Gastrocnemius medialis (tissue), 3 donors: ENCODE results near the genes DDT, CABIN1 and SPECC1L.

DNA sequence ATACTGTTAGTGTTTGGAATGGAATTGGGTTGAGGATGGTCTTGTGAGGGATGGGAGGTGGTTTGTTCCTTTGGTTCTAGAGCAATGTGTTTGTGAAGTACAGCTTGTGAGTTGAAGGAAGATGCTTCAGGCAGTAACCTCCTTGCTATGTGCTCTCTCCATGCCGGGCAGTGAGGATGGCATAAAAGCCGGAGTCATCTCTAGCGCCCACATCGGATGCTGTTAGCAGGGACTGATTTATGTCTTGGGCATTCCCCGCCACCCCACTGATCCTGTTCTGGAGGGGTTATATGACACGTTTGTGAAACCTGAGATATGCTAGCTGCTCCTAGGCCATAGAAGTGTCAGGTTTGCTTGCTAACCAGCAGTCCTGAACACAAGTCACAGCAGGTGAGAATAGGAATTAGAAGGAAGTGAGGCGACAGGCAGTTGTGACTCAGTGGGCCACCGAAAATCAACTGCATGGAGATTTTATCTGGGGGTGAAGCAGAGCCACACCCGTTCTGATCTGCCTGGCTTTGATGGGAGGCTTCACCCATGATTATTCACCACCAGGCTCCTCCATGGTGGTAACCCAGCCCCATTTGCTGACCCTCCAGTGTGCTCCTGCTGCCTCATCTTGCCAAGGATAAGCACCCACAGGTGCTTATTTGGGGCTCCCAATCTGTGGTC is 2.2 kb downstream of the BCR start:
- PRO-cap: no peak
- RAMPAGE, long total RNA, 3 experiments: no peak in any of the 3 experiments

DNA sequence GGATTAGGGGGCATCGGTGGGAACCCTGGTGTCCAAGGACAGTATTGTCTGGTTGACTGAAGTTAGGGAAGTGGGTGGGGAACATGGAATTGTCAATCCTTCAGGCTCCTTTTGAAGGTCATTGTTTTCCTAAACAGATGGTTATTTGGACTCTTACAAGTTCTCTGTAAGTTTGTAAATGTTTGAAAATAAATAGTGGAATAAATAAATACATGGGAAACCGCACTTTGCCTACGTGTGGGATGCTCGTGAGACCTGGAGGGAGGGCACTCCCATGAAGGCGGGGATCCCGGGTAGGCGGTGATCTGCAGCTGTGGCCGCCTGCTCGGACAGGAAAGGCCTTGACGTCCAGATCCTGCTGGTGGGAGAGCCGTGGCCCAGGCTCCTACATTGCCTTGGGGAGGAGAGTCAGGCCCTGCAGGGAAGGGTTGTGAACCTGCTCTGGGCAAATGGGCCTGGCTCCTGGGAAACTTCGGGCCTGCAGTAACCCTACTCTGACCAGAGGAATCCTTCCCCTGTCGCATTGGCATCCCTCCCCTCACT is 37.3 kb downstream of the BCR start:
- PRO-cap: unidirectional peak, plus-strand start at position 351 of the sequence
- RAMPAGE, long total RNA, 3 experiments: no peak in any of the 3 experiments

GRCh38 chr22:23256921-23257680 is 76.8 kb downstream of the BCR start:
- PRO-cap: no peak
- RAMPAGE, long total RNA, 3 experiments: no peak in any of the 3 experiments

GRCh38 chr22:23265103-23265534 is 84.8 kb downstream of the BCR start:
- PRO-cap: no peak
- RAMPAGE, long total RNA, 3 experiments: no peak in any of the 3 experiments

- PRO-cap: no peak
- RAMPAGE, long total RNA, 3 experiments: no peak in any of the 3 experiments
Measured at GRCh38 chr22:23292226-23292981, 112.1 kb downstream of the BCR start.

DNA sequence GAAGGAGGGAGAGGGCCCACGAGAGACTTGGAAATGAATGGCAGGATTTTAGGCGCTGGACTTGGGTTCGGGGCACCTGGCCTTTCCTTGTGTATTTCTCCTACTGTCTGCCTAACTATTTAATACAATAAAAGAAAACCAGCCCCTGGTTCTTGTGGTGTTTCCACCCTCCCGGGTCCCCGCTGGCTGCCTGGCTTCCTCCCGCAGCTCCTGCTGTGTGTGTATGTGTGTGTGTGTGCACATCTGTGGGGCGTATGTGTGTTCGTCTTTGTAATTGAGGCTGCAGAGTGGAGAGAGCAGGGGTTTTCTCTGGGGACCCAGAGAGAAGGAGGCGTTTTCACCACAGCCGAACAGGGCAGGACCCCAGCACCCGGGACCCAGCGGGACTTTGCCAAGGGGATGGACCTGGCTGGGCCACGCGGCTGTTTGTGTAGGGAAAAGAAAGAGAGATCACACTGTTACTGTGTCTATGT is 42.7 kb downstream of the IGLL1 start:
- PRO-cap: no peak
- RAMPAGE, long total RNA, 3 experiments: no peak in any of the 3 experiments

GRCh38 chr22:23565594-23565937 is 14.5 kb downstream of the IGLL1 start:
- PRO-cap: no peak
- RAMPAGE, long total RNA, 3 experiments: no peak in any of the 3 experiments

DNA sequence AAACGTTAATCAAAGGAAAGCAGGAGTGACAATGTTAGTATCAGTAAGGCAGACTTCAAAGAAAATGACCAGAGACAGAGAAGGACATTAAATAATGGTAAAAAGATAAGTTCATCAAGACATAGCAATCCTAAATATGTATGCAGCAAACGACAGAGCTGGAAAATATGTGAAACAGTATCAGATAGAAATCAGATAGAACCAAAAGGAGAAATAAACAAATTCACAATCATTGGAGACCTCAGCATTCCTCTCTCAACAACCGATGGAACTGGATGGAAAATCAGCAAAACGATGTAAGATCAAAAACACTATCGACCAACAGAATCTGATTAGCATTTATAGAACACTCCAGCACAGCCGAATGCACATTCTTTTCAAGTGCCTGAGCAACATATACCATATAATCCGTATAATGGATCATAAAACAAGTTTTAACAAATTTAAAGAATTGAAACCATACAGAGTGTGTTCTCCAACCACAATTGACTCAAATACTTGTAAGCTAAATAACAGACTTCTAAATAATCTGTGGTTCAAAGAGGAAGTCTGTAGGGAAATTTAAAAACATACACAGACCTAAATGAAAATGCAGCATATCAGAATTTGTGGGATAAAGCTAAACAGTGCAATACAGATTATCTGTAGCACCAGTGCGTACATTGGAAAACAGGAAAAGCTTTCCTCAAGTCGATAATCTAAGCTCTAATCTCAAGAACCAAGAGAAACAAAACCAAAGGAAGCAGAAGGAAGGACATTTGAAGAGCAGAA is 24.5 kb downstream of the SMARCB1 start:
- PRO-cap: no peak
- RAMPAGE, long total RNA, 3 experiments: no peak in any of the 3 experiments

DNA sequence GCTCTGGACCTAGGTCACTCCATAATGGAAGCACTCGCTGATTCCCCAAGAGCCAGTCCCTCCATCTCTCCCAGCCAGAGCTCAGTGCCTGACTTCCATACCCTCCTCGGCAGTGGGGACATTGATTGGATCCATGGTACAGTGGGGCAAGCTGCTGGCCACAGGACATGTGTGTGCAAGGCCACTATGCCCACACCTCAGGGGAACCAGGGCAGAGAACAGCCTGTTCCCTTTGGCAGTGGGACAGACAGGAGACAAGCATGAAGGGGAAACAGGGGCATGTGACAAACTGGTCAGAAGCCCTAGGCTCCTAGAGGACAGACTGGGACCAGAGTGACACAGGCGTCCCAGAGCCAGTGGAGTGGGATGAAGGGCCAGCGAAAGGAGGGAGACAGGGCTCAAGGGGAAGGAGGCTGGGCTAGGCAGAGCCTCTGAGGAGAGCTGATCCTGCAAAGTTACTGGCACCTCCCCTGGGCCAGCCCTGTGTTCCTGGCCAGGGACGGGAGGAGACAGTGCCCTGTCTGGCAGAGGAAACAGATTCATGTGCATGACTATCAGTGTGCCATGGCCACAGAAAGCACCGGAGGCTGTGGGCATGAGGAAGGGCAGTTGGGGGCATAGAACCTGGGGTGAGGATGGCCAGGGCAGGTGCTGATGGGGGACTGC is 10.0 kb downstream of the DERL3 start:
- PRO-cap: bidirectional peak, plus-strand start at position 349 of the sequence, minus-strand start at position 143 of the sequence
- RAMPAGE, long total RNA, 3 experiments: no peak in any of the 3 experiments

GRCh38 chr22:23834656-23835174 is 4.1 kb downstream of the DERL3 start:
- PRO-cap: unidirectional peak, minus-strand start at chr22:23834881
- RAMPAGE, long total RNA, 3 experiments: no peak in any of the 3 experiments

DNA sequence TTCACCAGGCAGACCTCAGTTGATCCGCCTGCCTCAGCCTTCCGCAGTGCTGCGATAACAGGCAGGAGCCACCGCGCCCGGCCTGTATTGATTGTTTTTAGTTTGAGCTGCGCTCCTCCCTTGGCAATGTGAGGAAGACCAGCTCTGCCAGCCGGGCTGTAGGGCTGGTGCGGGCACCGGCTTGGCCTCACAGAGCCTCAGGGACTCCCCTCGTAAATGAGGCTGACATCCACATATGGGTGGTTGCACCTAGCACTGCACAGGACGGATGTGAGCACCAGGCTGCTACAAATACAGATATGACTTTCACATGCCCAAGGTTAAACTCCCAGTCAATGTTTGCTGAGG is 7.5 kb upstream of the SLC2A11 start:
- PRO-cap: no peak
- RAMPAGE, long total RNA, 3 experiments: no peak in any of the 3 experiments

GRCh38 chr22:23882681-23882964 is 11.6 kb upstream of the MIF start:
- PRO-cap: no peak
- RAMPAGE, long total RNA, 3 experiments: no peak in any of the 3 experiments

DNA sequence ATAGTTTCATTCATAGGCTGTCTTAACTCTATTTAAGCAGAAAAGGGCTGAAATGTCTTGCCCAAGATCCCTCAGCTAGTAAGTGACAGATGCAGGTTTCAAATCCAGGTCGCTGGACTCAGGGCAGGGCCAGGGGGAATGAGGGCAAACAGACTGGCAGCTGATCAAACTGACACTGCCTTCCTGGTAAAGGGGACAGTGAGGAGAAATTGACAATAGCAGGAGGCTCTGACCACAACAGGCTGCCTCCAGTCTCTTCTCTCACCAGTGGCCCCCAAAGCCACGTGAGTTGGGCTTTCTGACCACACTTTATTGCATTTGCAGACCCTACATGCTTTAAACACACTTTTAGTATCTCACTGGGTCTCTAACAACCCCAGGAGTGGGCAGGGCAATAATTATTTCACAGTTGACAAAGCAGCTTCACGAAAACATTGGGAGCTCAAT is 16.6 kb downstream of the MIF start:
- PRO-cap: no peak
- RAMPAGE, long total RNA, 3 experiments: no peak in any of the 3 experiments

DNA sequence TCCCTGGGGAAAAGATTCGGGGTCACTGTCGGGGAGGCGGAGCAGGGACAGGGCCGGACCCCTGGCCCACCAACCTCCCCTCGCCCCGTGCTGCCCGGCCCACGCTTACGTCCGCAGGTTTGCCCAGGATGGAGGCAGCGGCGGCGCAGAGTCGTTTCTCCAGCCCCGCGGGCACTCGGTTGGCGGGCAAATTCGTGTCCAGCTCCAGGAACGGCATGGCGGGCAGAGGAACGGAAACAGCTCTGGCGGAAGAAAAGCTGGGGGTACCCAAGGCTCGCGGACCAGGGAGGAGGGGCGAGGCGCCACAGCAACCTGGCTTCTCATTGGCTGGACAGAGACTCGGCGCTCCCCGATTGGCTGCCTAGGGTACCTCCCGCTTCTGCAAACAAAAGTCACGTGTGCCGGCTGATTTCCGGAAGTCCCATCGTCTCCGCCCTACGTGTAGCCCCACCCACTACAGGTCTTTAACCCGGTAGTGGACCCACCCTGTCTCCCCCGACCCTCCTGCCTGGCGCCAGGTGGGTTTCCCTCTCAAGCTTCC is at the start of gene DDT:
DDT (minus strand) TSS at position 244 of the 541 bp plus-strand sequence.
- PRO-cap: no peak
- RAMPAGE, long total RNA, 3 experiments: start-site peak on the minus strand in 3 of 3 experiments, centred at positions 236 to 237 of the sequence, 457 to 597 reads per replicate

GRCh38 chr22:24011144-24012151 is at the start of gene CABIN1:
CABIN1 (plus strand) TSS chr22:24011304.
- PRO-cap: bidirectional peak, plus-strand start at chr22:24011313, minus-strand start at chr22:24011037
- RAMPAGE, long total RNA, 3 experiments: start-site peak on the plus strand in 3 of 3 experiments, at chr22:24011296-24011427 at its widest, 32 to 212 reads per replicate

GRCh38 chr22:24243435-24244136 is 1.3 kb downstream of the GGT5 start:
- PRO-cap: unidirectional peak, plus-strand start at chr22:24243881
- RAMPAGE, long total RNA, 3 experiments: no peak in any of the 3 experiments

- PRO-cap: no peak
- RAMPAGE, long total RNA, 3 experiments: no peak in any of the 3 experiments
Measured at GRCh38 chr22:24264036-24264855, 6.4 kb upstream of the SPECC1L start.

GRCh38 chr22:24270457-24271292 is at the start of gene SPECC1L:
SPECC1L (plus strand) TSS chr22:24270831.
- PRO-cap: bidirectional peak, plus-strand start at chr22:24270889, minus-strand start at chr22:24270567; bidirectional peak, plus-strand start at chr22:24271174, minus-strand start at chr22:24271087
- RAMPAGE, long total RNA, 3 experiments: start-site peak on the plus strand in 3 of 3 experiments, at chr22:24270811-24270911 at its widest, 411 to 628 reads per replicate

GRCh38 chr22:24323505-24324697 is 53.3 kb downstream of the SPECC1L start:
- PRO-cap: no peak
- RAMPAGE, long total RNA, 3 experiments: no peak in any of the 3 experiments

GRCh38 chr22:24402359-24402857 is 25.0 kb upstream of the ADORA2A start:
- PRO-cap: unidirectional peak, minus-strand start at chr22:24402664
- RAMPAGE, long total RNA, 3 experiments: no peak in any of the 3 experiments